Measurements from ENCODE around the genes KCNH5 and WDR89.

GRCh38 chr14:61503097-61503878, 181.9 kb downstream of the PRKCH start:
- RRBS, result no CpG with 5 or more reads among the region's 8 CpGs

GRCh38 chr14:61537433-61538282, 157.7 kb upstream of the HIF1A start:
- RRBS, result no CpG with 5 or more reads among the region's 8 CpGs

DNA sequence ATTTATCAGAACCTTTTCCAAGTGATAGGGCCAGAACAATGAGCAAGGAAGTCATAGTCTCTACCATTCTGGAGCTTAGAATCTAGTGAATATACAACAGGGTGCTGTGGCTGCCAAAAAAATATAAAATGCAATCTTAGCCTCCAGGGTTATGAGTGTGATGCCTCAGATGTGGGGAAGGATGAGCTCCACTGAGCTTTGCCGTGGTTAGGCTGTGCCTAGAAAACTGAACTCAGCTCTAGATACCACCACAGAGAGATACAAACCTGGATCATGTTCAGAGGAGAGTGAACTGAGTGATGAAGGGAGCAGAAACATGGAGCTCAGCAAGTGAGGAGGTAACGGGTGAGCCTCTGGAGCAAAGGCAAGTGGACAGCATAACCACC, 138.0 kb upstream of the HIF1A start:
- RRBS, result no CpG with 5 or more reads among the region's 2 CpGs

DNA sequence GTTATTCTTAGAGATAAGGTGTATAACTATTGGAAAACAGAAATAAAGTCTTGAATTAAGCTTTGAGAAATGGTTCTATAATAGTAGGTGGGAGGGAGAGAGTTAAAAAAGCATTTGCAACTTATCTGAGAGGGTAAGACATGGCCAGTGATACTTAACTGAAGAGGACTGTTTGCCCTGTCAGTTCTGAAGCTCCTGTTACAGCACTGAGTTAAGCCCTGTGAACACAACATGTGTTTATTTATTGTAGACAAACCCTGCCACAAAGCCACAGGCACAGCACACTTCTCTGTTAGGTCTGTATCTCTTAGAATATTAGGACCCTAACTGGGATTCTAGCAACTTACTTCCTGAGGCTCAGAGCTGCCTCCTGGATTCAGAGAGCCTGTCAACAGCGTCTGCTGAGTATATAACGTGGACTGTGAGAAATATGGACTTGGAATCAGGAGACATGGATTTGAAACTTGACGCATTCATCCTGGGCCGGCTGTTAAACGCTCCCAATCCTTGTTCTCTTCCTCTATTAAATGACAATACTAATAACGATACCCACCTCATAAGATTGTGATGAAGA, 135.0 kb upstream of the HIF1A start:
- RRBS, result no CpG with 5 or more reads among the region's 6 CpGs

DNA sequence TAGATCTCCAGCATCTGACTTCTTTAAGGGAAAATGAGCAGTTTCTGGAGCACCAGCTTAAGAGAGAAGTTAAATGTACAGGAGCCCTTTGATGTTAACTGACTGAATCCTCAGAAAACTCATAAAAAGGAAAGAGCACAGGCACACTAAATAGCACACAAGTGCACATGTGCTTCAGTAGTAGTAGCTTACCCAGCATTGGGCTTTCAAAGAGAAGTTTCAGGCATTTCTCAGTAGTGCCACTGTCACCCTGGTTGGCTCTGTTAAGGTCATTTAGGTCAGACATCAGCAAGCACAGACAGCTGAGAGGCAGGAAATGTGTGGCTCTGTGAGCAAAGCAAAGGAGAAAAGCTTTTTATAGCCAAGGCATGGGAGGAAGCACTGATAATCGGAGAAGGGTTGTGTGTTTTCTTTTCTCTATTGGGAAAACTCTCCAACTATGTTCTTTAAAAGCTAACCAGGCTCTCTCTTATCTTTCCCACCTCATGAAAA, 96.3 kb upstream of the HIF1A start:
- RRBS, result no CpG with 5 or more reads among the region's 1 CpG

DNA sequence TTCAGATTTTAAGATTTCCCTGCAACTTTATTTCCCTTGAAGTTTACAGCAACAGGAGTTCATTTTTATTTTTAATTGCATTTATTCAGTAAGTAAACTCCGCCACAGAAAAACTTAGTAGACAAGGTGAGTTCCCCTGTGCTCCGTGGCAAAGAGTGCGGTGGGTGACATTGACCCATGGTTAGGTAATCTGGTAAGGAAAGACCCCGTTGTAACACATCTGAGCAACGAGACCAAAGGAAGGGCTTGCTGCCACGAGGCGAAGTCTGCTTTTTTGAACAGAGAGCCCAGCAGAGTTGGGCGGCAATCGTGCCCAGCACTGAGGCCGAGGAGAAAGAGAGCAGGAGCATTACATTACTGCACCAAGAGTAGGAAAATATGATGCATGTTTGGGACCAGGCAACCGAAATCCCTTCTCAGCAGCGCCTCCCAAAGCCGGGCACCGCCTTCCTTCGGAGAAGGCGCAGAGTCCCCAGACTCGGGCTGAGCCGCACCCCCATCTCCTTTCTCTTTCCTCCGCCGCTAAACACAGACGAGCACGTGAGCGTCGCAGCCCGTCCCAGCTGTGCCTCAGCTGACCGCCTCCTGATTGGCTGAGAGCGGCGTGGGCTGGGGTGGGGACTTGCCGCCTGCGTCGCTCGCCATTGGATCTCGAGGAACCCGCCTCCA, 472 bp upstream of the HIF1A start:
- RRBS, result no CpG with 5 or more reads among the region's 34 CpGs

DNA sequence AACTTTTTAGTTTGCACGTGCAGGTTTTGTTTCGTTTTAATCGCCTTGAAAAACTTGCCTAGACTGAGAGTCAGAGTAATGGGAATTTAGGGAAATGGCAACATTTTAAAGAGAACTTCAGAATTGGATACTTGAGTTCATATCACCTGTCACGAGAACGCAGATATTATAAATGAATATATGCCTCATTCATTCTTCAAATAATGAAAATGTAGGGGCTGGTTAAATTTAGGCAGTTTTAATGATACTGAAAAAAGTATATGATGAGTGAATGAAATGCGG, 1.1 kb downstream of the HIF1A start:
- RRBS, result no CpG with 5 or more reads among the region's 6 CpGs

GRCh38 chr14:61698492-61699620, 3.5 kb downstream of the HIF1A start:
- RRBS, result no CpG with 5 or more reads among the region's 8 CpGs

DNA sequence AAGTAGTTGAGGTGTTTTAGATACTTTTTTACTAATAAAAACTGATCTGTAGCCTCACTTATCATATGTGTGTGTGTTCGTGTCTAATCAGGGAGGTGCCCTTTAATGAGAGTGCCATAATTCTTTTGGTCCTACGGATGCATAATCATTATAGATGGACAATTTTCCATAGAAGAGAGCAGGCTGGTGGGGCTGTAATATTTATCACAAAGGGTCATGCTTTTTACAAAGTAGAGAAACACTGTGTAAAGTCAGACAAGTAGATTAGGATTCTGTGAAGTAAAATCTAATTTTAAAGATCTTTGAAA, 10.2 kb upstream of the SNAPC1 start:
- RRBS, result no CpG with 5 or more reads among the region's 2 CpGs

DNA sequence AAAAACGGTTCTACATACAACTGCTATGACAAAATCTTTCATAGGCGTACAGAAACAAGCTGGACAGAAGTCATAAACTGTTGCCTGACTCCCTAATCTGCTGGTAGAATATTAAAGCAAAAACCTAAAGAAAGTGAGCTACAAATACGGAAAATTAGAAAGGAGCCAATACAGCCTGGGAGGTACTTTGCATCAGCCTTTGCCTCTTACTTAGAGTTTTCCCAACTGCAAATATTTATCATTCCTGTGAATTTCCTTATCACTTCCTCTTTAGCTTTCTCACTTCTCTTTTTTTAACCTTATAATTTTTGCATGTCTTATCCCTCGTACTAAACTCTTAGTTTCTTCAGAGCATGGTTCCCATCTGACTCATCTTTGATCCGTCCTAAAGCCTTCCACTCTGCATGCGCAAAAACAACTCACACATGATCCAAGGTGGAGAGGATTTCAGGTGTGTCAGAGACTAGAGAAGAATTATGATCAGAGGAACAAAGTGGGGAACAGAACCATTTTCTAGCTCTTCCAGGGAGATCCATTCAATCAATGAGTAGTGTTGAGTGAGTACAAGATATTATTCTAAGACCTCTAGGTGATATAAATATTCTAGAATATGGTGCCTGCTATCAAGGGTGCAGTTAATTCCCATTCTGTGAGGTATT, 9.6 kb upstream of the SNAPC1 start:
- RRBS, result no CpG with 5 or more reads among the region's 6 CpGs

DNA sequence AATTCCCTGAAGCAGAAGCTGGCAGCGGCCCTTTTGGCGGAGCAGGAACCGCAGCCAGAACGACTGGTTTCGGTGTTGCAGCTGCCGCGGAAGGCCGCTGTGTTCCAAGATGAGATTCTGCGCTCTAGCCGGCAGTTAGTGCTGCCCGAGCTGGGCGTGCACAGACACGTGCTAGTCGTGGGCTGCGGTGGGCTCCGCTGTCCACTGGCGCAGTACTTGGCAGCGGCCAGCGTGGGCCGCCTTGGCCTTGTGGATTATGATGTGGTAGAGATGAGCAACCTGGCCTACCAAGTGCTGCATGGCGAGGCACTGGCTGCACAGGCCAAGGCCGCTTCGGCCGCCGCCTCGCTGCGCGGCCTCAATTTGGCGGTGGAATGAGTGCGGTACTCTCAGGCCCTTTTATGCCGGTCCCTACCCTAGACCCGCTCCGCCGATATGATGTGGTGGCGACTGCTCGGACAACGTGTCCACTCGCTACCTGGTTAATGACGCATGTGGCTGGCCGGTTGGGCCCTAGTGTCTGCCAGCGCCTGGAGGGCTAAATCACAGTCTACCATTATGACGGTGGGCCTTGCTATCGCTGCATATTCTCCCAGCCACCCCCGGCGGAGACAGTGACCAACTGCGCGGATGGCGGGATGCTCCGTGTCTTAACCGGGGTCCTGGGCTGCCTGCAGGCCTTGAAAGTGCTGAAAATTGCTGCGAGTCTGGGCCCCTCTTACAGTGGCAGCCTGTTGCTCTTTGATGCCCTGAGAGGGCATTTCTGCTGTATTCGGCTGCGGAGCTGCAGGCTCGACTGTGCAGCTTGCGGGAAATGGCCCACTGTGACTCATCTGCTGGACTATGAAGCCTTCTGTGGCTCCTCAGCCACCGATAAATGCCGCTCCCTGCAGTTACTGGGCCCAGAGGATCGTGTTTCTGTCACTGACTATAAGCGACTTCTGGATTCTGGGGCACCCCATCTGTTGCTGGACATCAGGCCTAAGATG, 52.1 kb downstream of the SYT16 start:
- RRBS, result 89% methylated on average over 7 of the region's 59 CpGs

DNA sequence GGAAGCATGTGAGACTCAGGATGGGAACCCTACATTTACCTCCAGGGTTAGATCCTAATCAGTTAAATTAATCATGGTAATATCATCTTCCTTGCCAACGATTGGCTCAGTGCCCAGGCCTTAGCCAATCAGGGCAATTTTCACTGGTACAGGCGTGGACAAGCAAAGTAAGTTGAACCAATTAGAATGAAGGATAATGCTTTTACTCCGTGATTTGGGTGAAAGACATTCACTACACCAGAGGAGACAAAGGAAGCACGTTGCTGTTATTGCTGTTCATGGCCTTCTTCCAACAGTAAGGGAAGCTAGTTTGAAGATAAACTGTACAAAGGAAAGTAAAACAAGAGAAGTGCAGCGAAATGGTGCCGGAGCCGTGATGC, 353.3 kb downstream of the SYT16 start:
- RRBS, result no CpG with 5 or more reads among the region's 7 CpGs

DNA sequence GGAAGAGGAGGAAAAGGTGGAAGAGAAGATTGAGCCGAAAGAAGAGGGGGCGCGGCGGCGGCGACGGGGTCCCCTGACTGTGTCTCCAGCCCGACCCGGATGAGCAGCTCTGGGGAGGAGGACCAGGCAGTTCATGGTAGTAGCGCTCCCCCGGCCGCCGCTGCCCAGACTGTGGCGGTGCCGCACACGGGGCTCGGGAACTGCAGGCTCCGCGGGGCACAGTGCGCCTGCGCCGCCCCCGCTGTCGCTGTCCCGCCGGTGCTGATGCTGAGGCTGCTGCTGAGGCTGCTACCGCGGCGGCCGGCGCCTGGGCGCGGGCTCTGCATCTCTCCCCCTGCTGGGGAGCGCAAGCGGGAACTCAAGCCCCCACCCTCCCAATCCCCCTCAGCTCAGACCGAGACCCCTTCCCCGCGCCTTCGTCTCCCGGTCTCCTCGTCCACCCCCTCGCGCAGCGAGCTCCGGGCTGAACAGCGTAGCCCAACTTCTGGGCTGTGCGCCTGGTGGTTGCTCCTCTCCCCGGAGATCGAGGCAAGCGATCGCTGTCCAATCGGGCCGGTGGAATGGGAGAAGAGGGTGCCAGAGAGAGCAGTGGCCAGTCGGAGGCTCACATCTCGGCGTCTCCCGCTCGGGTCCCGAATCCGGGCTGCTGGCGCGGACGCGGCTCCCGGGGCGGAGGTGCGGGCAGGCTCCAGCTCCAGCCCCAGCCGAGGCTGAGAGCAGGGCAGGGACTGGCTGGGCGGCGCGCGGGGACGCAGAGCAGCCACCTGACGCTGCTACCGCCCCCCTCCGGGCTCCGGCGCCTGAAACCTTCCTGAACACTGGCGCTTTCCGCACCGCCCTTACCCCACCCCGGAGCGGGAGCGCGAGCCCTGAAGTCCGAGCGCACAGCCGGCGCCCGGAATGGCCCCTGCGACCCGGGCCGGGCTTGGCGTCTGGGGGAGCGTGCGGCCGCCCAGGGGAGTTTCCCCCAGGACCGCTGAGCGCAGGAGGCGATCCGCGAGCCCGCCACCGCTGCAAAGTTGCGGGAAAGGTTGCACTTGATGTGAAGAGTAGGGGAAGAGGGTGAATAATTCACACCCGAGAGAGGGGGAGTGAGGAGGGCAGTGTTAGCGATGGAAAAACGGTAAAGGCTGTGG, at the start of gene KCNH5:
TSS of gene KCNH5 (minus strand) at position 204 of the 1,136 bp plus-strand sequence.
- RRBS, result 2% methylated on average over 39 of the region's 108 CpGs

- RRBS, result 83% methylated on average over 1 of the region's 8 CpGs
Observed at GRCh38 chr14:63427939-63428524, 109.3 kb upstream of the GPHB5 start.

GRCh38 chr14:63453474-63454119, 89.6 kb downstream of the PPP2R5E start:
- RRBS, result no CpG with 5 or more reads among the region's 9 CpGs

GRCh38 chr14:63471141-63471815, 71.9 kb downstream of the PPP2R5E start:
- RRBS, result no CpG with 5 or more reads among the region's 2 CpGs

DNA sequence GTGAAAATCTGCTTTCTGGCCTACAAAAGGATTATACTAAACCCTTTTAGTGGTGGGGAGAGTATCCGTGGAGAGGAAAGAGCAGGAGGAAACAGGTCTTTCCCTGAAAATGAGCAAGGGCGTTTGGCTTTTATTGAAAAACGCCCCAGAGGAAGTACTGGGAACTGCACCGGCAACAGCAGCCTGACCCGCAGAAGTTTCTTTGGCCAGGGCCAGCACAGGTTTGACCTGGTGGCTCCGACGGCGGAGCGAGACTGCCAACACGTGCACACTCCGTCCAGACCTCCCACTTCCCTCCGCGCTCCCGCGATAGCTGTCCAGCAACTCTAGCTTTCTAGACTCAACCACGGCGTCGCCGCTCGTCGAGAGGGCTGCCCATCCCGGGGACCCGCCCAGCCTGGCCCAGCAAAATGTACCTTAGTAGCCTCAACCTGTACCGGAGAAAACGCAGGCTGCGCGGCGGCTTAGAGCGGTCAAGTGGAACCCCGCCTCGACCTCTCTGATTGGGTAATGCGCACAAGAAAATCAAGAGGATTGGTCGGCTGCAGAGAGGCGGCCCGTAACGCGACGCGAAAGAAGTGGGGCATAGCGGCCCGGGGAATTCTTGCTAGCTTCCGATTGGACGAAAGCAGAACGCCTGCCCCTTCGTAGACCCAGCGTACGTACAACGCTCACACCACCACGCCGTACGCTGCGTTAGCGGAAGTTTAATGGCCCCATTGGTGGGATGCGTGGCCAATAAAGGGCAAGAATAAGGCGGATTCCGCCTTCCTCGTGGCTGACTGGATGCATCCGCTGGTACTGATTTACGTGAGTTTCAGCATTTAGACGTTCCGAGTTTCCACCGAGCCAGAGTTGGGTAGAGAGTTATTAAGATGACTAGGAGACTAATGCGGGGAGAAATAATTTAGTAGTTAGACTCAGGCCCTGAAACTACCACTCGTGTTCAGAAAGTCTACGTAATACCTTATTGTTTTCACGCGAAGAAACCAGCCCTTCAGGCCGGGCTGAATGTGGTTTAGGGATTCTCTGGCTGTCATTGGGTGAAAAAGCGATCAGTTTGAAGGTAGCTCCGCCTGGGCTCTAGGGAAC, at the start of gene WDR89:
TSS of gene WDR89 (minus strand) at position 484 of the 1,092 bp plus-strand sequence.
- RRBS, result 4% methylated on average over 3 of the region's 70 CpGs

DNA sequence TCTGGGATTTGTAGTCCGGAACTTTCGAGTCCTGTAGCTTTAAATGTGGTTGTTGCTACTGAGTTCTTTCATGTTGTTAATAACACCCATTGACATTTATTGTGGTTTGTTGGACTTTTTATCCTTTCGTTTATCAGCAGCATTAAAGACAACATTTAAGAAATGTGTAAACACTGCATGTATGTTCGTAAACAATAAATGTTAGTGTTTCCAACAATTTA, 719 bp upstream of the WDR89 start:
- RRBS, result no CpG with 5 or more reads among the region's 4 CpGs

DNA sequence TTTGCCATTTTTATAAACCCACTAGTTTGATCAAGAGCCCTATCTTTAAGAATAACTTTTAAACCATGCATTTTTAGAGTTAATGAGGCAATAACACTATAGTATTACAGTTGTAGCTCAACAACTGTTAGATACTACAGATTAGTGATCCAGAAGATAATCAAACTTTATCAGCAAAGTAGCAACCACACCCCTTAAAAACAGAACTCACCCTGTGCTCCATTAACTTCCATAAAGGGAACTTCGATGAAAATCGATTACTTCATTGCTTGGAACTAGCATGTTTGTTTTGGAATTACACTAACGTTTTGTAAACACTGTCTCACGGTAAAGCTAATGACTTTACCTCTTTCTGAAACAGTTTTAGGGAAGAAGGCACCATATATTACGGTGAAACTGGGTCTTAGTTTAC, 1.4 kb downstream of the SGPP1 start:
- RRBS, result no CpG with 5 or more reads among the region's 5 CpGs